Neutrophil (primary cell): ENCODE results near the genes UBA6, SULT1B1 and CSN2.

GRCh38 chr4:57097079-57097755 lies 13.0 kb downstream of the IGFBP7 start:
- PRO-cap = no peak

GRCh38 chr4:57113815-57114202 lies 3.6 kb upstream of the IGFBP7 start:
- PRO-cap = no peak

- PRO-cap = no peak
Measured at GRCh38 chr4:58163015-58163669, 1053.0 kb upstream of the IGFBP7 start.

GRCh38 chr4:61199957-61200242 lies 226 bp upstream of the ADGRL3 start:
- PRO-cap = no peak

DNA sequence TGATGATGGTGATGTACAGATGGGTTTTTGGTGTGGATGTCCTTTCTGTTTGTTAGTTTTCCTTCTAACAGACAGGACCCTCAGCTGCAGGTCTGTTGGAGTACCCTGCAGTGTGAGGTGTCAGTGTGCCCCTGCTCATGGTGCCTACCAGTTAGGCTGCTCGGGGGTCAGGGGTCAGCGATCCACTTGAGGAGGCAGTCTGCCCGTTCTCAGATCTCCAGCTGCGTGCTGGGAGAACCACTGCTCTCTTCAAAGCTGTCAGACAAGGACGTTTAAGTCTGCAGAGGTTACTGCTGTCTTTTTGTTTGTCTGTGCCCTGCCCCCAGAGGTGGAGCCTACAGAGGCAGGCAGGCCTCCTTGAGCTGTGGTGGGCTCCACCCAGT lies 172.2 kb downstream of the ADGRL3 start:
- PRO-cap = no peak

DNA sequence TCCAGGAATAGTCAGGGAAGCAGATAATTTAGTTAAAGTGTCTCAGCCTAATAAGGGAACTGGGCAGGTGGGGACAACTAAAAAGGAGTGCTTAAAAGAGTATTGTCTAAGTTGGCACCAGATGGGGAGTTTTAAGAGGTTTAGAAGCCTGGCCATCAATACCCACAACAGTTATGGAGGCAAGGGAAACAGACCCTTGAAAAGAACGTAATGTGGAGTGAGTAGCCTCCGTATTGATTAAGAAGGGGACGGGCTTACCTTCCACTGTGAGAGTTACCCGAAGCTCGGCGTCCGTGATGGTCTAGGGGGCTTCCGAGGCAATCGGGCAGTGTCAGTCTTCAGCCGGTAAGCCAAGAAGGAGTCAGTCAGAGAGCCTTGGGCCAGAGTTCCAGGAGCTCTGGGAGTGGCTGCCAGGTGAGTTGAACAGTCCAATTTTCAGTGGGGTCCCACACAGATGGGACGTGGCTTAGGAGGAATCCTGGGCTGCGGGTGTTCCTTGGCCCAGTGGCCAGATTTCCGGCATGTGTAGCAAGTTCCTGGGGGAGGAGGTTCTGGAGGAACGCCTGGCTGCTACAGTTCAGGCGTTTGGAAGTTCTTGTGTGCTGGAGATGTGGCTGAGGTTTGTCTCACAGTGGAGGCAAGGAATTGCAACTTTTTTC lies 567.2 kb downstream of the ADGRL3 start:
- PRO-cap = no peak

DNA sequence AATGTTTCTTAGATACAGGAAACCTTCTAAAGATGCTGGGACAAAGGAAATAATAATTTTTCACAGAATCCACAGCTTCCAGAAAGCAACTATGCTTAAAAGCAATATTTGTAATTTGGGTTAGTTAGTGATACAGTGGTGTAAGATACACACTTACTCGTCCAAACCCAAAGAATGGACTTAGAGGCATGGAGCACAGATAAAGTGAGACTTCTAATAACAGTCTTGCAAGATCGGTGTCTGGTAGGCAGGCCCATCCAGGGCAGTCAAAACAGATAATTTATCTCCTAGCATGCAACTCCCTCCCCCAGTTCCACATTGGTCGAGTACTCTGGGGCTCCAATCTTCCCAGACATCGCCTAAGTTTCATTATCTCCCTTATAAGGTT lies 471.5 kb downstream of the TECRL start:
- PRO-cap = no peak

- PRO-cap = no peak
Measured at GRCh38 chr4:67431627-67432881, 113.2 kb downstream of the CENPC start.

DNA sequence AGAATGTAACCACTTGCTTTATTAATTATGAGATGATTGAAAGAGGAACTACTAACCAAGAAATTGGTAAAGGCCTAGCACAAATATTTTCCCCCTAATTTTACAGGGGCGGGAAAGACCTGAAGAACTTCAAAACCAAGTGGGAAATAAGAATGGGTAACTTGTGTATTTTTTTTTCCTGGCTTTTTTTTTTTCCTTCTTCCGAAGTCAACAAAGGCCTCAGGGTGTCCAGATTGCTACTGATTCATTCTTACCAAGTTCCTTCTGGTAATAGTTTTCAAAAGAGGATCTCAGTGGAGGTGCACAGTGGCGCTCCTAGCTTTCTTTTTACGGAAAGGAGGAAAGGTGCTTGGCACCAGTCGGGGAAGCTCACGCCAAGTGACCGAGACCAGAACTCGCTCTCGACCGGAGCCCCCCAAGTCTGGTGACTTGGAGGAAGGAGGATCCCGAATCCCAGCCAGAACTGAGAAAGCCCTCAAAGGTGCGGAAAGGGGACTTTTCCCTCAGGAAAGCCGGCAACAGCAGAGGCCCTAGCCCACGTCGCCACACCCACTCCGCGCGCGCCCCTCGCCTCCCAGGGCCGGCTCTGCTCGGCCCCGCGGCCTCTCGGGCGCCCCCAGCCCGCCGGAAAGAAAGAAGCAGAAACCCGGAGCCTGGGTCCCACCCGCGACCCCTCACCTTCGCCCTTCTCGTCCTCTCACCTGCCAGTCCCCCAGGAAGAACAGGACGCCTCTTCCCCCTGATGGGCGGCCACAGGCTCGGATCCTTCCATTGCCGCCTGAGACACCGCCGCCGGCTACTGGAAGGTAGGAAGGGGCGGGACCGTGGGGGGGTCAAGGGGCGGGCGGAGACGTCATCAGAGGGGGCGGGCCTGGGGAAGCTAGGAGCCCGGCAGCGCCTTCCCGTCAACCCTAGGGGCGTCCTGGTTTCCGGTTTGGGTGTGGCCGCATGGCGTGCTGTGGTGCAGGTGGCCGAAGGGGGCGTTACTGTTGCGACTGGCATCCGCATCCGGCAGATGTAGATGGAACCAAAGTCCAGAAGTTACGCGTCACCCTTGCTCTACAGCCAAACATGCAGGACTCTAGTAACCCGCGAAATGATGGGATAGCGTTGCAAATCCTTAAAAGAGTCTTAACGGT lies at the start of gene UBA6:
Gene UBA6 (minus strand): TSS at position 808 of the 1,139 bp plus-strand sequence.
- PRO-cap = bidirectional peak, plus-strand start at position 914 of the sequence, minus-strand start at position 773 of the sequence

DNA sequence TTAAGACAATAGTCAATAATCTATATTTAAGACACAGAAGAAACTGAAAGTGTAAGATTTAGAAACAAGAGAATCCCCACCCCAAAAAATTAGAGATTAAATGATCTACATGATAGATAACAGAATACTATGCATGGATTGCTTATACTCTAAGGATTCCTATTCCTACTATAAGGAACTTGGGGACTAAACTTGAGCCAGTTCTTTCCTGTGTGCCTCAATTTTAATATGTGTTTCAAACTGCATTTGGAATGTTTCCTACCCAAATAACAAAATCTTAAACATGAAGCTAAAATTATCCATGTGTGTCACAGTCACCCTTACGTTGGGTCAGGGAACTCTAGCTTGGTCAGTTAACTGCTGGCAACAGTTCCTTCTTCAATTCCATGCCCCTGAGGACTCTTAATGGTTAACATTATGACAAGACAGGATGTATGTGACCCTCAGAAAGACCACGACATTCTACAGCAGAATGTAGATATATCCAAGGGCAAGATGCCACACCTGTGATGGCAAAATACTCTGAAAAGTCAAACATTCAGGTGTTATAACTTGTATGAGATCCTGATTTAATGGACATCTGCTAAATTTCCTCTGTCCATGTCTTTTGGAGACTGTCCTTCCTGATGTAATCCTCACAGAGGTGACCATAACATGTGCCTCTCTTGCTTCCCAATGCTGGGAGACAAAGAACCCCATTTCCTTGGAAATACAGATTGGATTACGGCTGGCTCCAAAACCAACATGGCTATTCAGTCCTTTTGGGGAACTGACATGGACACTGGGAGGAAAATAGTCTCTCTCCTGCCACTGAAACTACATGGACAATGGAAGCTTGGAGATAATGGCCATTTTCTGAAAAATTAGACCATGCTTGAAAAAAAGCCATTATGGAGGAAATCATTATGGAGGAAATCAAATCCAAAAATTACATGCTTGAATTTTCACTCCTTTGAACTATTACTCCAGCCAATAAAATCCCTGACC lies 39.2 kb downstream of the YTHDC1 start:
- PRO-cap = no peak

- PRO-cap = no peak
Measured at GRCh38 chr4:68311884-68312480, 37.9 kb downstream of the YTHDC1 start.

GRCh38 chr4:68565534-68565845 lies 10.6 kb downstream of the UGT2B17 start:
- PRO-cap = no peak

DNA sequence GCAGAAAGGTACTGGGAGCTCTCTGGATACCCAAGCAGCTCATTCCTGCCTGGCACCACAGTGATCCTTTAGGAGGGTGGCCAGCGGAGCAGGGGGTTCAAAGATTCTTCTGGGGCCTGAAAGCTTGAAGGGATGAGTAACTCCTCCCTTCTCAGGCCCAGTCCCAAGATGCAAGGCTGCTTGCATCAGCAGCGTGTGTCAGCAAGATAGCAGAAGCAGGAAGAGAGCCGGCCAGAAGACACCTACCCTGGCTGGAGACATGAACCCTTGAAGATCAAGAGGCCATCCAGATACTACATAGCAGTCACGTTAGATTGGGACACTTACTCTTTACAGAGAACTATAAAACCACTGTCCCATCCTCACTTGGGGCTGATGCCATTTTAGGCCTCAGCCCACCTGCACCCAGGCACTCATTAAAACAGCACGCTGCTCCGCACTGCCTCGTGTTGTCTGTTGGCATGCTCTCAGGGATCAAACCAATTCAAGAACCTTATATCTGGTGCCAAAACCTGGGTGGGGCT lies 6.6 kb downstream of the UGT2B17 start:
- PRO-cap = no peak

DNA sequence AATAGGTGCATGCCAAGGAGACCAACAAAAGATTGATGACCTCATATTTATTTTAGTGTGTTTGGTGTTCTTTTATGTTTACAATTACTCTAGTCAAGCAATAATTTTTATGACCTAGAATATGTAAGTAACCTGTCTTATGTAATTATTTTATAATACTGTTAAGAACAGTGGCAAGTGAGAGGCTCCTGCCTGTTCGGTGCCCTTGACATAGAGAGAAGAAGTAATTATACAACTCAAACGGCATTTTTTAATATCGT lies 232 bp upstream of the UGT2B15 start:
- PRO-cap = no peak

DNA sequence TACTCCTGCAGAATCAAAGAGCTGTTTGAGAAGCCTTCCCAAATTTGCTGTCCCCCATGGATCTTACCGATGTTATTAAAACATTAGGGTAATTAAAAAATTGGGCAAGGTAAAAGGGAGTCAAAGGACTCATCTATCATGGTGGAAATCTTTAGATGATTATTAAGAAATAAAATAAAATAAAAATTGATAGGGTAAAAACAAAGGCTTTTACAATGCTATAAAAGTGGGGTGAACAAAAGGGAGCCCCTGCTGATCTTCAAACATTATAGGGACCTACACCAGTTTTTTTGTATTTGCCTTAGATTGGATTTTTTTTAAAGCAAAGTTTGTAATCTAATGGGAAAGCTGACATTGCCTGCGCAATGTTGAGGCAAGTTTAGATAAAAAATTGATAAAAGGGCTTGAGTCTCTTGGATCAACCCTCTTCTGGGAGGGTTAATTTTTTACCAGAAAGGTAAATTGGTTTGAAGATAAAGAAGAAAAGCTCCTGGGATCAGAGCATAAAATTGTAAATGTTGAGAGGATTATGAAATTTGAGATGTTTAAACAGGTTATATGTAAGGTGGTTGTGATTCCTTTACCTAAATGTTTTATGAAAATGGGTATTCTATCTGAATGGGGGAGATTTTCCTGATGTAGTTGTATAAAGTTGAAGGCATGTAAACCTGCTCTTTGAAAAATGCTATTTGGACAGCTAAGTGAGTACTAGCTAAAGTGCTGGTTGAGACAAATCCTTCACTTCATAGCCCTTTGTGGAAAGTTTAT lies 55.9 kb downstream of the UGT2B10 start:
- PRO-cap = no peak

GRCh38 chr4:69116515-69117003 lies 20.3 kb downstream of the UGT2B7 start:
- PRO-cap = no peak

DNA sequence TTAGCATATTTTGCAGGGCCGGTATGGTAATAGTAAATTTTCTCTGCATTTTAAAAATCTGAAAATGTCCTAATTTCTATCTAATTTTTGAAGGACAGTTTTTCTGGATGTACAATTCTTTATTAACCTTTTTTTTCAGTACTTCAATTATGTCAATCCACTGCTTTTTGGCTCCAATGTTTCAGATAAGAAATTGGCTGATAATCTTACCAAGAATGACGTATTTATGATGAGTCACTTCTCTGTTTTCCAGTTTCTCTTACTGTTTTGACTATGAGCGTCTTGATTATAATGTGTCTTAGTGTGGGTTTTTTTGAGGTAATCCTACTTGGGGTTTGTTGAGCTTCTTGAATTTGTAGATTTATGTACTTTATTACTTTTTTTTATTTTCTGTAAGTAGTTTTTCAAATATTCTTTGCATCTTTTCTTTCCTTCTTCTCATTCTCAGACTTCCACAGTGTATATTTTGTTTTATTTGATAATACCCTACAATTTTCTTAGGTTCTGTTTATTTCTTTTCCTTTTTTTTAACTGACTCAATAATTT lies 47.2 kb downstream of the UGT2B11 start:
- PRO-cap = no peak

DNA sequence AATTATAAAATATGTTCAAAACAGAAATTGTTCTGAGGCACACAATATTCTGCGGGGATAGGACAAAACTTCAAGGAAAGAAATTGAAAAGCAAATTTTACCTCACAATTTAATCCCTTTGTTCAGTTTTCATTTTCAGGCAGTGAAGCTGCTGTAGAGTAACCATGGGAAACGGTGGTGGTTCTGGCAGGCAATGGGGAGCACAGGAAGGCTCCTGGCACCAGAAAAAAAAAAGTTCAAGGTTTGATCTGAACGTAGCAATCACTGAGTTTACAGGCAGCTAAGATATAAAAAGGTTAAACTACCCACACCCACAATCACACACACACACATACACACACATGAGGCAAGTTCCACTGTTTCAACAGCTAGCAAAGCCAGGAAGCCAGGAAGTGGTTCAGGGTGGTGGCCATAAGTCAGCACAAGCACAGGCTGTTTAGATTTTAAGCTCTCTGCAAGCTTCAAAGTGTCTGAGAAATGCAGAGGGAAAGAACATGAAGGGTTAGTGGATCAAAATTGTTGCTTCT lies at the start of gene SULT1B1:
Gene SULT1B1 (minus strand): TSS at position 263 of the 527 bp plus-strand sequence.
- PRO-cap = no peak

- PRO-cap = no peak
Measured at GRCh38 chr4:69858548-69859800, 971 bp downstream of the SULT1E1 start.

- PRO-cap = no peak
Measured at GRCh38 chr4:69965576-69965899, at the start of gene CSN2. CSN2 (minus strand) TSS chr4:69965728.